GM12892 (cell line): ENCODE measurements around a stretch of chr2.

- RRBS, result no CpG with 5 or more reads among the region's 6 CpGs
Measured at GRCh38 chr2:169630720-169631202, 46.6 kb downstream of the PPIG start.

DNA sequence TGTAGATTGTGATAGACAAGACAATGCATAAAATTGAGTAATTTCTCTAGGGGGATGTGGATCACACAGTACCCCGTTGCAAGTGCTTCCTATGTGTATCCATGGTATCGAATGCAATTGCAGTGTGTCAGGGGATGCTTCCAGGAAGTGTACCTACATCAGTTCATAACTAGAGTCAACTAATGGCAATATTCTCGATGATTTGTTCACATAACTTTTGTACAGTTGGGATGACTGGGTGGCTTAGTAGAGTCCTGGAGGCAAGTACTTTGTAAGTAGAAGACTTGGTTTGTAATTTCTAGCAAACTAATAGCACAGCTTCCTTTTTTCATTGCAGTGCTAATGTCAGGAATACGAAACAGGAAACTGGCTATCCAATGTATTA lies 995 bp downstream of the SSB start:
- RRBS, result no CpG with 5 or more reads among the region's 4 CpGs

DNA sequence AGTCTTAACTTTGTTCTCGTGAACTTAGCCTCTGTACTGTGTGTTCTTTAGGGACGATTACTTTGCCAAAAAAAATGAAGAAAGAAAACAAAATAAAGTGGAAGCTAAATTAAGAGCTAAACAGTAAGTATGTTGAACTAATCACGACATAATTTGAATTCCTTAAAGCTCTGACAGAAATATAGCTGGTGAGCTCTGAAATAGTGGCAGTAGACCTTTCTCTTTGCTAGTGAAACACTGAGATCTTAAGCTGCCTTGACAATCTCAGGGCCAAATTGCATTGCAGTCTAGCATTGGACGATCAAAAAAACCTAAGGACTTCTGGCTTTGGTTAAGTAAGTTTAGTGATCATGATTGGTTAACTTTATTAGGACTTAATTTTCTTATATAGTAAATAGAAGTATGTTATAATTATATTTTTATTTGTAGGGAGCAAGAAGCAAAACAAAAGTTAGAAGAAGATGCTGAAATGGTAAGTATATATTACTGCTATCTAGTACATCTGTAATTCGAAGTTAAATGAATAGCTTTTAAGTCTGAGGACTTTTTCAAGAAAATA lies 9.8 kb downstream of the SSB start:
- RRBS, result no CpG with 5 or more reads among the region's 5 CpGs

- RRBS, result no CpG with 5 or more reads among the region's 11 CpGs
Measured at GRCh38 chr2:169828322-169828974, 1.2 kb downstream of the UBR3 start.

GRCh38 chr2:170000281-170000918 lies 173.1 kb downstream of the UBR3 start:
- RRBS, result no CpG with 5 or more reads among the region's 5 CpGs

- RRBS, result no CpG with 5 or more reads among the region's 2 CpGs
Measured at GRCh38 chr2:170012538-170012866, 165.4 kb upstream of the MYO3B start.

DNA sequence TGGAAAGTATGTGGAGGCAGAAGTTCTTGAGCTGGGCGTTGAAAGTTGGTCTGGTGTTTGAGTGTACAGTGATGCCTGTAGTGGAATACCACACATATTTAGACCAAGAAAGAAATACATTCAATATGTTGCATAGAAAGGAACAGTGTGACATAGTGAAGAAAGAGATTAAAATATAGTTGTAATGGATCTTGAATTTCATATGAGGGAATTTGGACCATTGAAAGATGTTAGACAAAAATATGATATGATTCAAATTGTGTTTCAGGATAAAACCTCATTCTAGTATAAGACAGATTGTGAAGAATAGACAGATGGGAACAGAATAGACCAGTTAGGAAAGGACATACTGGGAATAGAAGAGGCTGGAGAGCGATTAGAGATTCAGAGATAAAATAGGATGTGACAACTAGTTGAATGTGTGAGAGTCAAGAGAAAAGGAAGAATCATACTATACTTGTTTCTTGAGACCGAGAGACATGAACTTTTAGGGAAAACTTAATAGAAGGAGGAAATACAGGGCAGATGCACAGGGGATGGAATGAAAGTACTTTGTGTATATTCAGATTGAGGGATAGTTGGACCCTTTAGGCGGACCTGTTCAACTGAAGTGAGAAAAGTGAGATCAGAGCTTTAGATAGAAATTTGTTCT lies 115.0 kb upstream of the MYO3B start:
- RRBS, result no CpG with 5 or more reads among the region's 4 CpGs

DNA sequence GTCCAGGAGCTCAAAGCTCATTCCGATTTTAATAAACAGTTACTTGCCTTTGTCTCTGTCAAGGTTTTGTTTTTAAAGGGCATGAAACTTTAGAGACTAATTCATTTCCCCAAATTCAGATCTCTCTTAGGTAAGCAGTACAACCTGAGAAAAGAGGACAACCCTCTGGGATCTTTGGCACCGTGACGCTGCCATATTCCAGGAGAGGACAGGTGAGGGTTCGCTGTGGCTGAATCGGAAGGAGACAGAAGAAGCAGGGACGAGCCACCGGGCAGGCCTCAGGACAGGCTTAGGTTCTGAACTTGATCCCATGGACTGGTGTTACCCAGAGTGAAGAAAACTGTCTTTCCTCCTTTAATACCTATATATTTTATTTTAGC lies 43.8 kb downstream of the GORASP2 start:
- RRBS, result no CpG with 5 or more reads among the region's 7 CpGs

DNA sequence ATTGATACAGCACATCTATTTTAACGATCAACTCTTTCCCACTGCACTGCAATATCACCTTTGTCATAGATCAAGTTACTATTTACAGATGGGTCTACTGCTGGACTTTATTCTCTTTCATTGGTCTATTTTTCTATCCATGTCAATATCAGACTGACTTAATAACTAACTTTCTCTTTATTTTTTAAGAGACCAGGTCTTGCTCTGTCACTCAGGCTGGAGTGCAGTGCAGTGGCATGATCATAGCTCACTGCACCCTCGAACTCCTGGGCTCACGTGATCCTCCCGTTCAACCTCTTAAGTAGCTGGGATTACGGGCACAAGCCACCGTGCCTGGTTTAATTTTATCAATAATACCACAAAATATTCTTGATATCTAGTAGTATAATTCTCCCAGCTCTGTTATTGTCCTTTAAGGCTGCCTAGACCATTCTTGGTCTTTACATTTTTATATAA lies 71.2 kb downstream of the TLK1 start:
- RRBS, result no CpG with 5 or more reads among the region's 6 CpGs

- RRBS, result no CpG with 5 or more reads among the region's 6 CpGs
Measured at GRCh38 chr2:171315923-171316485, 117.8 kb downstream of the METTL8 start.

- RRBS, result no CpG with 5 or more reads among the region's 12 CpGs
Measured at GRCh38 chr2:171409232-171410069, 24.3 kb downstream of the METTL8 start.

DNA sequence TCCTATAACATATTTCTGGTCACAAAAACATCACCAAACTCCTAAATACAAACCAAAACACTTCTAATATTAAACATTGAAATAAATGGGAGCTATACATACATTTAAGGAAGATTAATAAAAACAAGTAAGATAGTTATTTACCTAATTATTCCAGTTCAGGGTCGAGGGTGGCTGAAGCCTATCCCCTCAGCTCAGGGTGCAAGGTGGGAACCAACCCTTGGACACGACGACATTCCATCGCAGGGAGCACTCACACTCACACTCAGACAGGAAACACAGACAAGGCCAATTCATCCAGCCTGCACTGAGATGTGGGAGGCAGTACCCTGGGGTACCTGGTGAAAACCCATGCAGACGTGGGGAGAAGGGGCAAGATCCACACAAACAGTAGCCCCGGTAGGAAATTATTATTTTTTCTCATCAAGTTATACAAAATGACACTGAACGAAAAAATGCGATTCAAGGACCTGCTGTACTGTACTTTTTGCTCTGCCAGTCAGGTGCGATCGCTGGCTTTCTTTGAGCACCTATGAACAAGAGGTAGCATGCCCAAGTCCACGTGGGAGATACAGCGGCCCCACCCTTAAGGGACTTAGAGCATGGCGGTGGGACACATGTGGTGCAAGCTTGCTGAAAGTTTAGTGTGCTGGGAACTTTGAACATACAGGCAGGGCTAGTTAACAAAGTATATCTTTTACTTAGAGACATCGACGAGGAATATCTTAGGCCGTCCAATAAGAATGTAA lies 734 bp downstream of the METTL8 start:
- RRBS, result no CpG with 5 or more reads among the region's 16 CpGs

GRCh38 chr2:171480876-171481680 lies 41.2 kb upstream of the CYBRD1 start:
- RRBS, result no CpG with 5 or more reads among the region's 2 CpGs

GRCh38 chr2:171517633-171517840 lies 4.7 kb upstream of the CYBRD1 start:
- RRBS, result no CpG with 5 or more reads among the region's 6 CpGs

DNA sequence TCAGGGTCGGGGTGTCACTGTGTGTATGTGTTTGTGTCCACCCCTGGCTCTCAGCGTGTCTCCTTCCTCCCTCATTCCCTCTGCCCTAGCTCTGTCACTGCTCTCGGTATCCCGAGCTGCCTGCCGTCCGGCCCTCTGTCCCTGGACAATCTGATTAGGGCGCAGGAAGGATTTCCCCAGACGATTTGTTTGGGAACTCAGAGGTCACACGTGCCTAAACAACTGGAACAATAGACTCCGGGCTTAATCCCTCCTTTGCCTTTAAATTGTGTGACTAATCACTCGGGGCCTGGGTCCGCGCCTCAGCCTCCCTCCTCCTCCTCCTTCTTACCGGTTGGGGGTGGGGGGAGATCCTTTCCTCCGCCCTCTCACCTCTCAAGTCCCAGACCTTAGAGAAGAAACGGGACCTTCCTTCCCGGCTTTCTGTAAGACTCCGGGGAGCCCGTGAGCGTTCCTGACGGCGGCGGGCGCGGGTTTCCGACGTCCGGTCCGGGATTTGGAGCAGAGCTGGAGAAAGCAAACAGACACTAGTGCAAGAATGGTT lies 1.7 kb downstream of the DLX1 start:
- RRBS, result 58% methylated on average over 14 of the region's 29 CpGs

GRCh38 chr2:172196546-172197386 lies 94.1 kb upstream of the DLX2 start:
- RRBS, result no CpG with 5 or more reads among the region's 18 CpGs

- RRBS, result no CpG with 5 or more reads among the region's 7 CpGs
Measured at GRCh38 chr2:172204317-172204645, 101.6 kb upstream of the DLX2 start.

GRCh38 chr2:172280636-172281190 lies 146.7 kb upstream of the ITGA6 start:
- RRBS, result no CpG with 5 or more reads among the region's 4 CpGs

- RRBS, result no CpG with 5 or more reads among the region's 4 CpGs
Measured at GRCh38 chr2:172325321-172325654, 102.1 kb upstream of the ITGA6 start.